Occipital lobe (tissue), 2 donors: Measurements from ENCODE around the gene TMEM128.

DNA sequence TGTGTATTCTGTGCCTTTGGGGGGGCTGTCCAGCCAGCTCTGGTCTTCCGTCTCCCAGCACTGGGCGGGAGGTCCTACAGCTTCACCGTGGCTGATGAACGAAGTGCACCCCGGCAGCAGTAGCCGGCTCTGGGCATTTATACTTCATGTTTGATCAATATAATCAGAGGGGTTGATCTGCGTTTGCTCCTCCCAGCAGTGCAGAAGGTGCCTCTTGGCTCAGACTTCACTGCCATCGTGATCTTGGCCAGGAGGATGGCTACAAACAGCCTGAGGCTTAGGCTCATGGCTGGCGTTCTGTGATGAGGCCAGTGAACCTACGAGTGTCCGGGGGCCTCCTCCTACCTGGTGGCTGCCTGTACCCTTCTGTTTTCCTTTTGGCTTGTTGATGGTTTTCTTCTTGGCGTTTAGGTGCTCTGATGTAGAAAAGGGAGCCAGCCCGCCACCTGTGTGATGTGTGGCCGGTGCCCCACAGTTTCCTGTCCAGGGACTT lies 31.3 kb upstream of the HGFAC start:
- RAMPAGE, long total RNA, result no peak

- RAMPAGE, long total RNA, result no peak
These were observed 5.7 kb downstream of the LRPAP1 start for GRCh38 chr4:3526500-3526982.

- RAMPAGE, long total RNA, result no peak
These were observed 2.8 kb downstream of the LRPAP1 start for GRCh38 chr4:3529437-3529886.

GRCh38 chr4:3530682-3531476 lies 1.3 kb downstream of the LRPAP1 start:
- RAMPAGE, long total RNA, result no peak

GRCh38 chr4:3657591-3658274 lies 108.5 kb upstream of the ADRA2C start:
- RAMPAGE, long total RNA, result no peak

DNA sequence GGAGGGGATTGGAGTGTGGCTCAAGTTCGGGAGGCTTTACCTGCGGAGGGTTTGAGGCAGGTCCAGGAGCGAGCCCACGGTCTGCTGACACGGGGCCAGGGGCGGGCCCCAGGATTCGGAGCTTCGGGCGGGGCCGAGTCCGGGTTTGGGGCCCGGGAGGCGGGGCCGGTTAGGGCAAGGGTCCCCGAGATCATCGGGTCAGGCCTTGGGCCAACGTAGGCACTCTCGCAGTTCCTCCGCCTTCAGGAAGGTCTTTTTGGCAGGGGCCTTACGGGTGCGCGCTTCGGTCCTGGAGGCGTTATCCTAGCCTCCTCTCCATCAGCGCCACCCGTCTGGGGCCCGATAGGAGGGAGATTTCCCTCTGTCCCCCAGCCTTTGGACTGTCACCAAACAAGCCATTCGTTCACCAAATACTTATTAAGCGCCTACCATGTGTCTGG lies 190.0 kb downstream of the ADRA2C start:
- RAMPAGE, long total RNA, result no peak

GRCh38 chr4:4247838-4248751 lies at the start of gene TMEM128:
Gene TMEM128 (minus strand): TSS chr4:4248223.
- RAMPAGE, long total RNA, result start-site peak on the minus strand at chr4:4248200-4248221, 26 and 167 reads in 2 replicates; start-site peak on the plus strand at chr4:4248233-4248266, 8 and 11 reads in 2 replicates

GRCh38 chr4:4648718-4649602 lies 107.1 kb upstream of the STX18 start:
- RAMPAGE, long total RNA, result no peak

DNA sequence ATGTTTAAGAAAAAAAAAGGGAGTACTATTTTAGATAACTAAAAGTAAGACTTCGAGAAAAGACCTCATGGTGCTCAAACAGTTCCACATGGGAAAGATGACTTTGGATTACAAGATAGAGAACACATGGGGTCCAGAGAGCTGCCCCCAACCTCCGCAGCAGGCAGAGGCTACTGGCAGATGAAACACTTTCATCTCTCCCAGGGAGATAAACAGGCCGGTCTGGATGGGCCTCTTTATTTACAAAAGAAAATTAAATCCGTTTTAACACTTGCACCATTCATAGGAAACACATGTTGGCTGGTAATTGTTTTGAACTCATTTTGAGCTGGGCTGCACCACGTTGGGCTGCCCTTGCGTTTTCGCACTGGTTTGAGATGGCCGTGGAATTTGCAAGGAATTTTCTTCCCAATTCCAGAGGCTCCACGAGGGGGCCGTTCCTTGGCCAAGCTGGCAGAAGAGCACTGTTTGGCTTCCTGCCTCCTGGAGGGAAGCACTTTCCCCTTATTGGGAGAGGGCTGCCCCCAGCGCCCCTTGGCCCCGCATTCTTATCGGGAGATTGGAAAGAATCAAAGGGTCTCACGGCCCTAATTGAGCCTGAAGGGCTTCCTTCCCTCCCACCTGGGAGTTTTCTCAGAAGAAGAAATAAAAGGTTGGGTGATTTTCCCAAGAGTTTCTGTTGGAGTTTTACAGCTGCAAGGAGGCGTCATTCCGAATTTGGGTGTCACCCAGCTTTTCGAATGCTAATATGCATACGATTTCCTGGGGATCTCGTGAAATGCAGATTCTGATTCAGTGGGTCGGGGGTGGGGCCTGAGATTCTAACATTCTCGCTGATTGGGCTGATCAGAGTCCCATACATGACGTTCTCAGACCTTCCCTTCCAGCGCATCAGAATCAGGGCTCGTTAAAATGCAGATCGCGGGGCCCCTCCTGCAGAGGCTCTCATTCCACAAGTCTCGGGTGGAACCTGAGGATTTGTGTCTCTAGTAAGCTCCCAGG lies 125.5 kb upstream of the STX18 start:
- RAMPAGE, long total RNA, result no peak

- RAMPAGE, long total RNA, result no peak
These were observed 62.9 kb upstream of the MSX1 start for GRCh38 chr4:4796562-4796977.

GRCh38 chr4:4851417-4851727 lies 8.1 kb upstream of the MSX1 start:
- RAMPAGE, long total RNA, result no peak

DNA sequence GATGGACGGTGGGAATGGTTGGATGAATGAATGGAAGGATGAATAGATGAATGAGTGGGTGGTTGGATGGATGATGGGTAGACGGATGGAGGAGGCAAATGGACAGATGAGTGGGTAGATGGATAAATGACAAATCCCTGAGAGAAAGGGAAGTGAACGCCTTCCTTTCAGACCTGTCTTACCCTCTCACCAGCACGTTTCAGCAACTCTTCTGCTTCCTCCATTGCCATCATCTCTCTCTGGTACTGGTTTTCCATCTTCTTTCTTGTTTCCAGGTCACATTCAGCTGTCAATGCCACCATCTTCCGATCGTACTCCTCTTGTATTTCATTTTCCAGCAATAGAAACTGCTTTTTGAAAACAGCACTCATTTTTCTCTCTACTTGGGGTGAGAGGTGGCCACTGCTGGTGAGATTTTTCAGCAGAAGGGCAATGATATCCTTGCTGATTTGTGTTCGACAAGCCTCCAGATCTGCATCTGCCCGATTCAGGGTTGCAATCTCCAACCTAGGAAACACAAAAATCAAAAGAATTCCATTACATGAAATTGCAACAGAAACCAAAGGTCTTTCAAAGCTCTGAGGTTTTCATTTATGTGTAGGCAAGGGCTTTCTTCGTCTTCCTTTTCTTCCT lies 67.9 kb downstream of the EVC2 start:
- RAMPAGE, long total RNA, result no peak

DNA sequence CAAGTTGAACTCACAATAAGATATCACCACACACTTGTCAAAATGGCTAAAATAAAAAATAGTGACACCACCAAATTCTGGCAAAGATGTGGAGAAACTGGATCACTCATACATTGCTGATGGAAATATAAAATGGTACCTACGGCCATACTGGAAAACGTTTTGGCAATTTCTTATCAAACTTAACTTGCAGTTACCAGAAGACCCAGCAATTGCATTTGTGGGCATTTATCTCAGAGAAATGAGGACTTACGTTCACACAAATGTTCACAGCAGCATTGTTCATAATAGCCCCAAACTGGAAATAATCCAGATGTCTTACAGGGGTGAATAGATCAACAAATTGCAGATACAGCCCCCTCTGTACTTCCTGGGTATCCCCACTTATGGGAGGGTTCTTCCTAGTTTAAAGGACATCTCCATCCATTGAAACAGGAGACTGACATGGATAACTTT lies 29.9 kb downstream of the EVC start:
- RAMPAGE, long total RNA, result no peak

DNA sequence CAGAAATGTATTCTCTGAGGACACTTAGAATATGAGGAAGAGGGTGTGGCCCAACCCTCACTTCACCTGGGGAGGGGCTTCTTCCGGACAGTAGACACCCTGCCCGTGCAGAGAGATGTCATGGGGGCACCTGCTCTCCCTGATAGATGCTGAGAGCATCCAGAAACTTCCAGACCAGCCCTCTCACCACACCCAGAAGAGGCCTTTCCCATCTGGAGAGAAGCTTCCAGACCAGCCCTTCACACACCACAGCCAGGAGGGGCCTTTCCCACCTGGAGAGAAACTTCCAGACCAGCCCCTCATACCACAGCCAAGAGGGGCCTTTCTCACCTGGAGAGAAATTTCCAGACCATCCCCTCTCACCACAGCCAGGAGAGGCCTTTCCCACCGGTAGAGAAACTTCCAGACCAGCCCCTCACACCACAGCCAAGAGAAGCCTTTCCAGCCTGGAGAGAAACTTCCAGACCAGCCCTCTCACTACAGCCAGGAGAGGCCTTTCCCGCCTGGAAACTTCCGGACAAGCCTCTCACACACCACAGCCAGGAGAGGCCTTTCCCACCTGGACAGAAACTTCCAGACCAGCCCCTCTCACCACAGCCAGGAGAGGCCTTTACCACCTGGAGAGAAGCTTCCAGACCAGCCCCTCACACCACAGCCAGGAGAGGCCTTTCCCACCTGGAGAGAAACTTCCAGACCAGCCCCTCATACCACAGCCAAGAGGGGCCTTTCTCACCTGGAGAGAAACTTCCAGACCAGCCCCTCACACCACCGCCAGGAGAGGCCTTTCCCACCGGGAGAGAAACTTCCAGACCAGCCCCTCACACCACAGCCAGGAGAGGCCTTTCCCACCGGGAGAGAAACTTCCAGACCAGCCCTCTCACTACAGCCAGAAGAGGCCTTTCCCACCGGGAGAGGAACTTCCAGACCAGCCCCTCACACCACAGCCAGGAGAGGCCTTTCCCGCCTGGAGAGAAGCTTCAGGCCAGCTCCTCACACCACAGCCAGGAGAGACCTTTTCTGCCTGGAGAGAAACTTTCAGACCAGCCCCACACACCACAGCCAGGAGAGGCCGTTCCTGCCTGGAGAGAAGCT lies 81.1 kb downstream of the CRMP1 start:
- RAMPAGE, long total RNA, result no peak

- RAMPAGE, long total RNA, result no peak
These were observed 72.6 kb downstream of the CRMP1 start for GRCh38 chr4:5820246-5820705.

- RAMPAGE, long total RNA, result no peak
These were observed 22.4 kb downstream of the JAKMIP1 start for GRCh38 chr4:6177853-6178365.

- RAMPAGE, long total RNA, result no peak
These were observed 2.1 kb upstream of the WFS1 start for GRCh38 chr4:6267500-6268023.

- RAMPAGE, long total RNA, result no peak
These were observed 81.3 kb downstream of the PPP2R2C start for GRCh38 chr4:6391101-6391482.

DNA sequence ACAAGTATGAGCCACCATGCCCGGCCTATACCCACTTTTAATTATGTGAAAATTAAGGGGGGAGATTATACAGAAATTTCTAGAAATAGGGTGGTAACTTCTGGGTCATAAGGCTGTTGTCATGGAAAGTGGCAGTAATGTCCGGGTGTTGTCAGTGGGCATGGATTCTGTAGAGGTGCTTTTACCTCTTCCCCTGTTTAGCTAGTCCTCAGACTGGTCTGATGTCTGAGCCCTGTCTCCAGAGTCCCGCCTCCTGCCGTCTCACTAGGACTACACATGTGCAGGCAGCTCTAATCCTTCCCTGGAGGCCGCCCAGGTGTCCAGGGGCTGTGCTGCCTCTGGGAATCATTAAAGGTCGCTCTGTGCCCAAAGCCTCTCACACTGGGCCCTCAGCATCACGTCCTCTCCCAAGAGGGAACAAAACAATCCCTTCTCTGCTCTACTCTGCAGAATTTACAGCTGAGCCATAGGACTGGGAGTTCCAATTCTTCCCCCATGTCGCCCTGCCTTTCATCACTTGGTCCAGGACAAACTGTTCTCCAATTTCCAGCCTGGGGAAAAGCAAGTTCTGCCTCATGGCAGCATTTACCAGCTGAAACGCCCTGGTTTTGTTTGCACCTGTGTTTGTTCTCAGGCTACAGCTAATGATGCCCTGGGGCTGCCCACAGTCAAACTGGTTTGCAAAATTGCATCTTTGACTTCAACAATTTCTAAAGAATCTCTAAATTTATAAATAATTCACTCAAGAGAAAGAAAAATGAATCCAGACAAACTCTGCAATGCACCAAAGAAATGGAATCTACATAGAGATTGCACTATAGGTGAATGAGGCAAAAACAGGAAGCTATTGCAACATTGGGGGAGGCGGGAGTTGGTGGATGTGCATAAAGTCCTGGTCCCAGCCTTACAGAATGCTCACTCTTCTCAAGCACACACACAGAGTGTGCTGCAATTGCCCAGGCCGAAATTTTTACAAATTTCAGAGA lies 7.3 kb upstream of the MRFAP1 start:
- RAMPAGE, long total RNA, result no peak

GRCh38 chr4:6643132-6644228 lies 3.0 kb downstream of the MRFAP1 start:
- RAMPAGE, long total RNA, result no peak